Measurements from ENCODE around the gene MLLT3.

- PRO-cap, result no peak
Observed at GRCh38 chr9:16867450-16868441, 2.7 kb downstream of the BNC2 start.

DNA sequence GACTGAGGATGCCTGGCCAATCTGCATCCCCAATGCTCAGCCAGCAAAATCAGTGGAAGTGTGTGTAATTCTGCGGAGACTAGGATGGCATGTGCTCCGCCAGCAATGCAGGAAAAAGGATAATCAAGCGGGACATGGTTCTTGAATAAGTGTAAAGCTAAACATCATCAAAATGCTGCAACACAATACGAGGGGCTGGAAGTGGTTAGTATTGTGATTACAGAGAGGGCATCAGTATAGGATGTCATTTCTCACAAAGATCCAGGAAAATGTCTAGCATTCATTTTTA is 115.7 kb upstream of the BNC2 start:
- PRO-cap, result no peak

DNA sequence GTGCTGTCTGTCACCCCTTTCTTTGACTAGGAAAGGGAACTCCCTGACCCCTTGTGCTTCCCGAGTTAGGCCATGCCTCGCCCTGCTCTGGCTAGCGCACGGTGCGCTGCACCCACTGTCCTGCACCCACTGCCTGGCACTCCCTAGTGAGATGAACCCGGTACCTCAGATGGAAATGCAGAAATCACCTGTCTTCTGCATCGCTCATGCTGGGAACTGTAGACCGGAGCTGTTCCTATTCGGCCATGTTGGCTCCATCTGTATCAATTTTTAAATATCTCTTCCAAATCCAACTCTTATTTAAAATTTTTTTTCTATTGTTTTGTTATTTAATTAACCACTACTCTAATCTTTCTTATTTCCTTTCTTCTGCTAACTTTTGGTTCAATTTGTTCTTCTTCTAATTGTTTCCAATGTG is 134.1 kb downstream of the CNTLN start:
- PRO-cap, result no peak

DNA sequence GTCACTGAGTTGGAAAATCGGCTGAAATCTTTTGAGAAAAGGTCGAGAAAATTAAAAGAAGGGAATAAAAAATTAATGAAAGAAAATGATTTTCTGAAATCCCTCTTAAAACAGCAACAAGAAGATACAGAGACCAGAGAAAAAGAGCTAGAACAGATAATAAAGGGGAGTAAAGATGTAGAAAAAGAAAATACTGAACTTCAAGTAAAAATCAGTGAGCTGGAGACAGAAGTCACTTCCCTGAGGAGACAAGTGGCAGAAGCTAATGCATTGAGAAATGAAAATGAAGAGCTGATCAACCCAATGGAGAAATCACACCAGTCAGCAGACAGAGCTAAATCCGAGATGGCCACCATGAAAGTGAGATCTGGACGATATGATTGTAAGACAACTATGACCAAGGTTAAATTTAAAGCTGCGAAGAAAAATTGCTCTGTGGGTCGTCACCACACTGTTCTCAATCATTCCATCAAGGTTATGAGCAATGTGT is 184.3 kb upstream of the SH3GL2 start:
- PRO-cap, result no peak

DNA sequence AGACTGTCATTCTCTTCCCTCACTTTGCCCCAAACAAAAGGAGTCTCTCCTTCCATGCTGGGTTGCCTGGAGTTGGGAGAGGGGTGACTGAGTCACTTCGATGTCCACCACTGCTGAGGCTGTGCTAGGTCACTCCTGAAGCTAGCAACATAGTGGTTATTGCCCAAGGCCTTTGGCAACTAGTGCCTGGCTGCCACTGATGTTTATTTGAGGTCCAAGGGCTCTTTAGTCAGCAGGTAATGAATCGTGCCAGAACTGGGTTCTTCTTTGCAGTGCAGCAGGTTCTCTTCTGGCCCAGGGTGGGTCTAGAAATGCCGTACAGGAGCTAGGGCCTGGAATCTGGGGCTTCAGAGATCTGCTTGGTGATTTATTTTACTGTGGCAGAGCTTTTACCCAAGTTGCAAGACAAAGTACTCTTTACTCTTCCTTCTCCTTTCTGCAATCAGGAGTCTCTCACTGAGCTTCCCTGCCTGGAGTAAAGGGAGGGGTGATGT is 155.8 kb upstream of the SH3GL2 start:
- PRO-cap, result no peak

- PRO-cap, result no peak
Observed at GRCh38 chr9:18178234-18178732, 295.7 kb upstream of the ADAMTSL1 start.

DNA sequence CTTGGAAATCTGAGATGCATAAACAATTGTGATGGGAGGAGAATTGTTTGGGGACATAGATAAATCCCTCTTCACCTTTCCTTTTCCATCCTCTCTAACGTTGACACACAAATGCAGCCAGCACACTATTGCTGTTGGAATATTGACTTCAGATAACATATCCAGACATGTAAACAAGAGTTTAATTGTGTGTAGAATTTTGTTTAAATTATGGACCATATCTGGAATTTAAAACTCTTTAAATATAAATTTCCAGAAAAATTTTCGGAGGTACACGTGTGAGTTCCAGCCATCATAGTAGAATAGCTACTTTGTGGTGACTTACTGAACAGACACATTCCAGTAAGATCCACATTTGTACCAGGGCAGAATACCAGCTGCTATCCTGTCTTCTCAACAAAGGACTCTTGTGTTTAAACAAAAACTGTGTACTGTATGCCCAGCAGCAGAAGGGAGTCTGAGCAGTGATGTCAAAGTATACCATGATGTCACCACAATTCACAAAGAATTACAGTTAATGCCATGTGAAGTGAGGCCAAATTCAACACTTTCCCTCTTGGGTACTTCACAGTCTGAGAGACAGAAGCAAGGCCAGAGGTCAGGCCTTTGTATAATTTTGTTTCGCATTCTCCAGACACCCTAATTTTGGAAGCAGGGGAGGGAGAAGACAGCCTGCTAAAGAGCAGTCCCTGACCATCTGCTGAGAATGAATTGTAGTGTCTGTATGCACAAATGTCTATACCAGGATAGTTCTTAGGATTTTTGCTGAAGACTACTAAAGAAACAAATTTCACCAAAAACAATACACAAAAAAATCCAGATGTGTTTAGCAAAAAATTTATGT is 137.0 kb downstream of the ADAMTSL1 start:
- PRO-cap, result no peak

- PRO-cap, result no peak
Observed at GRCh38 chr9:19124567-19125321, 2.5 kb downstream of the PLIN2 start.

DNA sequence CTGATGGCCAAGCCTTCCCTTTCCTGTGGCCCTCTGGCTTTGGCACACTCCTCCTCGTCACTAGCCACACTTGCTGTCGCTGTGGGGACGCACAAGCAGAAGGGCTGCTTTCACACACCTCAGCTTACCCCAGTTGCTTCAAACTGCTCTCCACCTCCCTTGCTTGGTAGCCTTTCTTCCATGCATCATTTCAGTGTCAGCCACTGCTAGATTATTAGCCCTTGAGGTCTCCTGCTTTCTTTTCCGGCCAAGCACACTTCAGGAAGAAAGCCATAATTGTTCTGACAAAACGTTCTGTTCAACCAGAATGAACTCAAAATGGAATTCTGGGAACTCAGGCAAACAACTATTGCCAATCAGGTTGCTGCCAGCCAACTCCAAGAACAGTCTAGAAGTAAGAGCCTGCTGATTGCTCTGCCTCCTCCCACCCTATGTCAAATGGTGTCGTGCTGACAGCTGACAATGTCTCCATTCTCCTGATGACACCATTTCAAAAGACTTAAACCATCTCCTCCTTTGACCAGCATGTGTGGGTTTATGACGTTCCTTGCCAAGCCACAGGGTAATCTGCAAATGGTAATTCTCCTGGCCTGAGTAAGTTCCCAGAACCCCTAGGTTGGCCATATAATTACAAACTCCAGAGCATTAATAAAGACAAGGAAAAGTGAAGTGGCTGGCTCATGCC is 21.8 kb upstream of the PLIN2 start:
- PRO-cap, result no peak

- PRO-cap, result no peak
Observed at GRCh38 chr9:19373435-19374138, 6.4 kb downstream of the RPS6 start.

DNA sequence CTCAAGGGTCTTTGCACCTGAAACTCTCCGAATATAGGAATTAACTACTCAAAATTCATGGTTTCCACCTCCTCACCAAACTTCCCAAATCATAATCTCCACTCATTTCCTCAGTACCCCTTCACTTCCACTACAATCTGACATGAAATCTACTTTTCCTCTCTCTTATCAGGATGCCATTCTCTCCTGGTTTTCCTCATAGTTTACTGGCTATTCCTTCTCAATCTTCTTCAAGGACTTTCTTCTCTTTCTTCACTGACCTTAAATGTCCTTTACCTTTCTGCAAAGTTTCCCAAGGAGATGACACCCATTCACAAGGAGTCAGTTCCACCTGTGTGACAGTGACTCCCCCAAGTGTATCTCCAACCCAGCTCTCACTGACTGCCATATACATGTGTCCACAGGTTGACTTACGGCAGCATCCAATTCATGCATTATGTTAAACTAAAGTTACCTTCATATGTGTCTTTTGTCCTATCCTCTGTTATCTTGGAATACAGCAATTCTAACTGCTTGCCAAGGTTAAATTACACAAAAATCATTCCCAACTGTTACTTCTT is 172.6 kb downstream of the MLLT3 start:
- PRO-cap, result no peak

GRCh38 chr9:20620278-20621193 is 1.8 kb downstream of the MLLT3 start:
- PRO-cap, result no peak

- PRO-cap, result bidirectional peak, plus-strand start at chr9:20622695, minus-strand start at chr9:20622454
Observed at GRCh38 chr9:20622280-20623040, at the start of gene MLLT3. Gene MLLT3, minus strand, starts transcription at chr9:20622499.

DNA sequence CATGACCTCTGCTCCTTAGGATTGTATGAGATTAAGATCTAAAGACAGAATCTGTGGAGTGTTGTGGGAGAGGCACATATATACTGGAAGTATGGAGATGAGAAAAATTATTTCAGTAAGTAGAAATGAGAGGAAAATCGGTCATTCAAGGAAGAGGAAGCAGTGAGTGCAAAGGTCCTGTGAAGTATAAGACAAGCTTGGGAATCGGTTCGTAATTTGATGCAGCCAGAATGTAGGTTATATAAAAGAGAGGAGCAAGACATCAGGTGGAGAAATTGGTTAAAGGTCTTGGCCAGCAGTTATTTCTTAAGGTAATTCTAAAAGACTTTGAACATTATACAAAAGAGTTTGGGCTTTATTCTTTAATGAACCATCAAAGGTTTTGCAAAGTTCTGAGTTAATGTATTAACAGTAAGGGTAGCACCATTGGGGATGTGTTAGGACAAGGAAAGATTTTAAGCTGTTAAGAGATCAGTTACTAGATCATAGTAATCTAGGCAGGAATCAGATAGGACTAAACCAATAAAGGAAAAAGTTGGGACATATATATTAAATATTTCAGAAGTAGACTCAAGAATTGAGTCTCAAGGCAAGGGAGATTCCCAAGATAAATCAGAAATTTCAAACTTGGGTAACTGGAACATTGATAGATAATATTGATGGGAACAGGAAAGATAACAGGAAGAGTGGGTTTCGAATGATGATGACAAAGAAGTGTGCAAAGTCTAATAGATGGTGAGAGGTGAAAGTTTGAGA is 129.1 kb downstream of the HACD4 start:
- PRO-cap, result no peak

DNA sequence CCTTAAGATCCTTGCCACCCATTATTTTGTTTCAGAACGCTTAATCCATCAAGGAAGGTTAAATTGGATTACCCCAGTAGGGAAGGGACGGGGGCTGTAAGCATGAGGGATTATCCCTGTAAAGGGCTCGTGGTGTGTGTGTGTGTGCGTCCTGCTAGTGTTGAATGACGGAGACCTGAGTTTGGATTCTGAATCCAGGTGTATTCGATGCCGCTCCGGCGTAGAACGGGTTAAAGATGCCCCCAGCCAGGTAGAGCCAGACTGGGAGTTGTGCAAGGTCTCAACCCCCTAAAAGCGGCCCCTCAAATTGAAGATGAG is 798 bp upstream of the MTAP start:
- PRO-cap, result no peak

DNA sequence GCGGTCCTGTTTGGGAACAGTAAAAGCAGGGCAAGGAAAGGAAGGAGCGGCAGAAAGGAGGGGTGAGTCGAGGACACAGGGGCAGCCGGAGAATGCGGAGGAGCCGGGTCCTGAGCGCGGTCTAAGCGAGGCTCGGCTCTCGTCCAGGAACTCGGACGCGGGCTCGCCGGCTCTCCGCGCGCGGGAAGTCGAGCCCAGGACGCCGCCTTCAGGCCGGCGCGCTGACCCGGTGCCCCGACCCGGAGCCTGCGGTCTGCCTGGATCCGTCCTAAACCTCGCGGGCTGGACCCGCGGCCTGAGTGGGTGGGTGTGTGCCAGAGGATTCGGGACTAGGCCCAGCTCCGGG is 13.5 kb downstream of the CDKN2B start:
- PRO-cap, result bidirectional peak, plus-strand start at position 52 of the sequence, minus-strand start at position 94 of the sequence; bidirectional peak, plus-strand start at position 197 of the sequence, minus-strand start at position 123 of the sequence

DNA sequence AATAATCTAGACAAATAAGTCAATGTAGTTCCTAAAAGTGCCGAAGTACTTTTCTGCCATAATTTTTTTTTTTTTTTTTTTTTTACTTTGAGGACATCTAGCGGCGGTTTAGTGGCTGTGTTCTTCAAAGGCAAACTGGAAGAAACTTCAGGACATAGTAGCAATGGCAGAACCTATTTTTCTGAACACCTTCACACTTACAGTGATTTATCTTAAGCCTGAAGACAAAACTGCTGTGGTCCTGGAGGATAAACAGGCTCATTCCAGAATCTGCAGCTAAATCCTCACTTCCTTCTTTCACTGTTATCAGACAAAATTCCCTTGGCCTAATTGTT is 207.6 kb upstream of the DMRTA1 start:
- PRO-cap, result no peak

DNA sequence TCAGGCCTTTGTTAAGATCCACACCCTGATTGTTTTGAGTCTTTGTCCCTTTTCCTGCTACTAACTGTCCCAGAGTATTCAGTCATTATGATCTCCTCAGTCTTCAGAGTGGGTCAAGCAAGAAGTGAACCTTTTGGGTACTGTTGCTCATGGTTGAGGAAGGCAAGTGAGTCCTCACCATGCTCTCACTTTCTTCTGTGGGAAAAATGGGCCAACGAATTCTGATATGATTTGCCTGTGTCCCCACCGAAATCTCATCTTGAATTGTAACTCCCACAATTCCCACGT is 343.7 kb downstream of the IZUMO3 start:
- PRO-cap, result no peak

GRCh38 chr9:26955145-26955798 is 940 bp upstream of the IFT74 start:
- PRO-cap, result no peak

GRCh38 chr9:27003449-27003815 is 2.0 kb downstream of the LRRC19 start:
- PRO-cap, result no peak

Measured in osteocyte (in vitro differentiated cells).